ENCODE measurements around the gene SP9.

DNA sequence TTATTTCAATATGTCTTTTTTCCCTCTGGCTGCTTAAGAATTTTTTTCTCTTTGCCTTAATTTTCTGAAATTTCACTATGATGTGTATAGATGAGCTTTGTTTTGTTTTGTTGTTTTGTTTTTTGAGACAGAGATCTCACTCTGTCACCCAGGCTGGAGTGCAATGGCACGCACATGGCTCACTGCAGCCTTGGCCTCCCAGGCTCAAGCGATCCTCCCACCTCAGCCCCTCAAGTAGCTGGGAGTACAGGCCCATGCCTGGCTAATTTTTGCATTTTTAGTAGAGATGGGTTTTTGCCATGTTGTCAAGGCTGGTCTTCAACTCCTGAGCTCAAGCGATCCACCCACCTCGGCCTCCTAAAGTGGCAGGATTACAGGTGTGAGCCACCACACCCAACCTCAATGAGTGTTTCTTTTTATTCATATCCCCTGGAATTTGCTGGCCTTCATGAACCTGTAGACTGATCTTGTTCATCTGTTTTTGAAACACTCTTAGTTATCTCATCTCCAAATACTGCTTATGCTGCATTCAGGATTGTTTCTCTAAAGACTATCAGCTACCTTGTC is 110.2 kb downstream of the GORASP2 start:
- RRBS: no CpG with 5 or more reads among the region's 4 CpGs

GRCh38 chr2:171139711-171140234 is 20.9 kb downstream of the TLK1 start:
- RRBS: no CpG with 5 or more reads among the region's 9 CpGs

GRCh38 chr2:172329691-172330760 is 97.4 kb upstream of the ITGA6 start:
- RRBS: no CpG with 5 or more reads among the region's 16 CpGs

GRCh38 chr2:172357279-172357839 is 70.0 kb upstream of the ITGA6 start:
- RRBS: no CpG with 5 or more reads among the region's 3 CpGs

DNA sequence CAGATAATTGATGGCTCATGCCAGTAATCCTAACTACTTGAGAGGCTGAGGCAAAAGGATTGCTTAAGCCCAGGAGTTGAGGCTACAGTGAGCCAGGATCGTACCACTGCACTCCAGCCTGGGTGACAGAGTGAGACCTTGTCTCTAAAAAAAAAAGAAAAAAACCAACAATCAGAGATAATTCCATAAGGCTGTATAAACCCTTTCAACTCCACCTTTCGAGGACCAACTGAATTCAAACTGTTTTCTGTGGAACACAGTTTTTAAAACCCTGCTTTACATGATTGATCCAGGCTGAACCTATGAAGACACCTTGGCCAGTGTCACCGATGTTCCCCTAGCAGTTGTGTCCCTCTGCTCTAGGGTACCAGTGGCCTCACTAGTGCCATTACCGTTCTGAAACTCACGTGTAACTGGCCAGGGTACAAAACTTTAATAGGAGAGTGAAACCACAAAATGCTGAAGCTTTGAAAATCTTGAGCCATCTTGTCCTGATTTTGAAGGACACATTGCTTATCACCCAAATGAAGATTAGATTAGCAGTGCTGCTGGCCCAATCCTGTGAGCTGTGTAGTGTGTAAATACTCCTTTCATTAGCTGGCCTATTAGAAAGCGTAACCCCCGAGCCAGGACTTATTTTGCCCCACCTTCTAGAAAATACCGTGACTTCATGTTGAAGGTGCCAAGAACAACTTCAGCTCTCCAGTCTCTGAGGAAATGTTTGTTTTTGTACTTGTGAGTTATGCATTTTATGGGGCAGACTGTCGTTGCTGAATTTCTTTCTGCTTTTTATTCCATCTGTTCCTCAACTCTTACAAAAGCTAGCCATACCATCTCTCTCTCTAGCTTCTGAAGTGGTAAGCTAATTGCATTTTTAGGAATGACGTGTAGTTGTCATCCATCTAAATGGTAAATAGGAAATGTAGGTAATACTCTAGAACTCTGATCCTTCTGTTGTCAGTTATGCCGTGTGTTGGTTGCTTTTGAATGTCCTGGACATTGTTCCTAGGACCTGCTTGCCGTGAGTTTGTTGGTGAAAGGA is 147.8 kb upstream of the MAP3K20 start:
- RRBS: no CpG with 5 or more reads among the region's 12 CpGs

GRCh38 chr2:172928765-172929179 is 146.9 kb upstream of the MAP3K20 start:
- RRBS: no CpG with 5 or more reads among the region's 2 CpGs

DNA sequence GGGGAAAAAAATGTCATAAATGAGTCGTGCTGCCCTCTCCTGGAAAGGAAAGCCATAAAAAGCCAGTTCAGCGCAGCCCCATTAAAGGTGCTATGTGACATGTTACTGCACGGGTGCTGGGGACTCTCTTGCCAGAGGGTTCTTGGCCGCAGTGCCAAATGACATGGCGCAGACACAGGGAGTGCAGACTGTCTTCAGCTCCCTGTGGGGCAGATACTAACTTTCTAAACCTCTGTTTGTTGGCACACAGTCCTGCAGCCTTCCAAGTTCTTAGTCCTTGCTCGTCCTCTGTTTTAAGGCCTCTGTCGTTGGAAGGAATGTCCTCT is 53.6 kb upstream of the MAP3K20 start:
- RRBS: no CpG with 5 or more reads among the region's 7 CpGs

DNA sequence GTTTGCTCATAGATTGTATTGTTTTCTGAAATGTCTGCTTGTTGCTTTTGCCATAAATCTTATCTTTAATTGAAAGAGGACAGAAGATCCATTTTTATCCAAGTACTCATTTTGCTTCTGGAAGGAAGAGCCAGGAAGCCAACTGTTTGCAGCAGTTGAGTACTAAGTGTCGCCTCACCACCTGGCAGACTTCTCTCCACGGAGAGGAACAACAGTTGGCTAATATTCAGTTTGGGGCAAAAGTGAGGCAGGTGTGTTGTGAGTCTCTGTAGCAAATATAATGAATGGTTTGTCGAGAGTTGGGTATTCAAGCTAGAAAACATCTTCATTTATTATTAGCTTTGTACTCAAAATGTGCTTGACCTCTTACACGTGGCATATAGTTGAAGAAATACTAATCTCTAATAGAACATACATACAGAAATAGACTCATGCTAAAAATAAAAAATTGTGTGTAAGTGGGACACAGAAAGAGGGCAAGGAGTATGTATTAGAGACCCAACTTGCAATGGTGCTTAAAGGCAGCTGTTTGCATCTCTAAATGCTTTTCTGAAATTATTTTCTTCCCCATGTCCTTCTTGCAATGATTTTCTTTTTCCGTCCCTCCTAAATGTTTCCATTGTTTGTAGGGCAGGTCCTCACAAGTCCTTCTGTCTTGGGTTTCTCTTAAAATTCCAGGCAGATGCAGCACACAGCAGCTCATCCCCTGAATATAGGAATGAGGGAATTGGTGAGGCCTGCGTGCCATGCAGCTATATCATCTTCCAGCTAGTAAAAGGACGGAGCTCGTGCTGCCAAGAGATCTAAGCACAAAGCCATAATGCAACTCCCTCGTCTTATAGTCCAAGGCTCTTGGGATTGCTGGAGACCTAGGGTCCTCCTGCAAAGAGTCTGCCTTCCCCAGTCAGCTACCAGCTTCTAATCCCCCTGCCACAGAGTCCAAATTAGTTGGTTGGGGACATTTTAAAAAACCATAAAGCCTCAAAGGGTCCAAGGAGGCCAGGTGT is 44.8 kb upstream of the MAP3K20 start:
- RRBS: no CpG with 5 or more reads among the region's 9 CpGs

GRCh38 chr2:173059978-173060636 is 15.5 kb upstream of the MAP3K20 start:
- RRBS: no CpG with 5 or more reads among the region's 5 CpGs

DNA sequence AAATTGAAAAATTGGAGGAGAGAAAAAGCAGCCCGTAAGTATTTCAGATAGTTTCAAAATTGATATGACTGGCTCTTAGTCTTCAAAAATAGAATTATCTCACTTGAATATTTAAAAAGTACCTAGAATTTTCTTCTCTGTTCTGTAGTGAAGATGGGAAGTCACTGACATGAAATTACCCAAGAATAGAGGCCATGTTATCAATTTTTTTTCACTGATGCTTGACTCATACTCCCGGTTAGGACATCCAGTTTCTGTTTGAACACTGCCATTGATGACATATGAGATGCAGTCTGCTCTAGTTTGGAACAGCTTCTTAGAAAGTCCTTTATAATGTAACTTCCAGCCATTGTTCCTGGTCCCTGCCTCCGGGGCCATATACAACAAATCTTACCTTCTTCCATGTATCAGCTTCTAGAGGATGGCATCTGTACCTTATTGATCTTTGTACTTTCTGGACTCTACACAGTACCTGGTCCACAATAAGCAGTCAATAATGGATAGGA is 26.1 kb downstream of the MAP3K20 start:
- RRBS: no CpG with 5 or more reads among the region's 3 CpGs

DNA sequence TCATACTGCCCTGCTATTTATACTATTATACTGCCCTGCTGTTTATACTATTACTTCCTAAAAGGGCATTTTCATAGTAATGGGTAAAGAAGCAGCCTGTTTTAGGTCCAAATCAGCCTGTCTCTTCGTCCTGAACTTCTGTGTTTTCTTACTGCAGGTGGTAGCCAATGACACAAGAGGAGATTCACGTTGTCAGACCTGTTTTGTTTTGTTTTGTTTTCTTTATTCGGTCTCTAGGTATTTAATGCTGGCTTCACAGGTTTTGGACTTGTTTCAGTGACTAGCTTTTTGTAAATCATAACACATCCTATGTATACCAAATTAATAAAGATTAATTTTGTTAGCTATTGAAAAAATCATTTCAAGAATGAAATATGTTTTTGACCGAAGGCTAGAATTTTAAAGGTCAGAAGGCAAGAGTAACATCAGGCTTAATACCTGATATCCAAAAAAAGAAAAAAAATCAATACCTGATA is 116.5 kb downstream of the MAP3K20 start:
- RRBS: no CpG with 5 or more reads among the region's 4 CpGs

GRCh38 chr2:173854889-173855311 is 110.3 kb downstream of the SP3 start:
- RRBS: no CpG with 5 or more reads among the region's 2 CpGs

DNA sequence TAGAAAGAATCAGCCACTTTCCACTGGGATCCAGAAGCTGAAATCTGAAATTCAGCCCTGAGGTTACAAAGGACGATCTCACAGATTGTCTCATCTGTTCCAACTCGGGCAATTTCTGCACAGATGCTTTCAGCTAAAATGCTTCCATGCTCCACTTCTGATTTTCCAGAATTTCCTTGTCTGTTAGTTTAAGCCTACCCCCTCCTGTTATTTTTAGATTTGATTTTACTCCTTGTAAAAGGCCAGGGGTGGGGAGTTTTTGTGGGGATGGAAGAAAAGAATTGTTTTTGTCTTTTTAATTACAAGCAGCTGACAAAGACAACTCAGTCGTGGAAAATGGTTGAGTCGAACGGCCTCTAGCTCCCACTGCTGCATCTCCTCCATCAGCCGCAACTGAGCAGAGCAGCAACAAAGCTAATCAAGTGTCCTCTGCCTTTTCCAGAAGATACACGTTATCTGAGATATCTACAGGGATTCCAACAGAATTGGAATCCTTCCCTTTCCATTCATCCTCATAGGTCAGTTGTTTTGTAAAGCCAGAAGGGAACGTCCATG is 97.9 kb downstream of the SP3 start:
- RRBS: no CpG with 5 or more reads among the region's 8 CpGs

GRCh38 chr2:173945478-173945969 is 19.6 kb downstream of the SP3 start:
- RRBS: no CpG with 5 or more reads among the region's 5 CpGs

DNA sequence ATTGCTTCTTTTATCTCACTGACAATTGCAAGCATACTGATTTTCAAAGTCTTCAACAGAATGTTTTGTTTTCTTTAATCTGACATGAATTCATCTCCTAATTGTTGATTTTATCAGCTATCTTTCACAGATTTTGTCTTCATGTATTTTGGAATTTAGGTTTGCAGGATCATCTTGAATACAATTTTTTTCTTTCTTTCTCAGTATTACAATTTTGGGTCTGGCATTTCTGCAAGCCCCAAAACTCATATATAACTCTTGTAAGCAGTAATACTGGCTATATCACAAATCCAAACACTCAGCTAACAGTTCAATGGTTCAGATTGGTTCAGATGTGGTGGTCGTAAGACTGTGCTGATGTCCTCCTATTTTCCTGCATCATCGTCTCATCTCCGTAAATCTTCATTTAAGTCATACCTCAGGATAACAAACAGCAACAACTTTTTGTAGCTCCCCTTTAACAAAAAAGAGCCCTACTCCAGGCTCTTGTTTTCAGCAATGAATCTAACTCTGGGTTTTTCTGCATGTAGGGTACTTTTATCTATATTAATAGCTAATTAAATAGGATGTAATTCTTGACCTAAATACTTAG is 17.5 kb downstream of the SP3 start:
- RRBS: no CpG with 5 or more reads among the region's 3 CpGs

DNA sequence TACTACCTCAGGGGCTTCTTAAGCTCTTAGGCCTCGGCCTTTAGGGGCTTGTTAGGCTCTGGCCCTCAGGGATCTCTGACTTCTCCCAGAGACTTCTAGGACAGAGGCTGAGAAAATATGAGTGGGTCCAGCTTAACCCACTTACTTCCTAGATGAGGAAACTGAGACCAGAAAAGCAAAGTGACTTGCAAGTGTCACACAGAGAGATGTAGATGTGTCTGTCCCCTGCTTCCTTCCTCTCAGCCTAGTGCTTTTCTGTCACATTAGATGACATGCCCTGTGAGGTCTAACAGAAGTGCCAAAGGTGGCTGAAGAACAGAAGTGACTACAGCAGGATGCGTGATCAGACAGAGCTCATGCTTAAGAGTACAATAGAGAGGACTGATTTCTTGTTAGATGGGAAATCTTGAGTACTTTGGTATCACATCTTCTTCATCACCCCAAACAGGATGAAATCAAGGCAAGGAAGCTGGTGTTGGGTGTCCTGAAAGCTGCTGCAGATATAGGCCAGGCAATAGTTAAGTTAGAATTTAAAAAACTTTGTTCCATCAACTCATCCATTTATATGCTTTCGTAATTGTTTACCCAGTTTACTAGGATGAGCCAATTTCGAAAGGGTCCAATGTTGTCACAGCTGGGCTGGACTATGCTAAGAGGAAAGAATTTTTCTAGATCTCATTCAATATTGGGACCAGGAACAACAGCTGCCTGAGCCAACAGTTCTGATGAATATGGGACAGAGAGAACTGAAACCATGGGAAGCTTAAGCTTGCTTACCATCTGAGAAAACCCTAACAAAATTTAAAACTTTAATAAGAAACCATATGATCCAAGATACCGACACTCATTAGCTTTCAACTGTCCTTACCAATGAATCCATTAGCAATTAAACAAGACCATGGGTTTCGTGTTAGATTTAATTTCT is 21.5 kb upstream of the SP3 start:
- RRBS: no CpG with 5 or more reads among the region's 6 CpGs

DNA sequence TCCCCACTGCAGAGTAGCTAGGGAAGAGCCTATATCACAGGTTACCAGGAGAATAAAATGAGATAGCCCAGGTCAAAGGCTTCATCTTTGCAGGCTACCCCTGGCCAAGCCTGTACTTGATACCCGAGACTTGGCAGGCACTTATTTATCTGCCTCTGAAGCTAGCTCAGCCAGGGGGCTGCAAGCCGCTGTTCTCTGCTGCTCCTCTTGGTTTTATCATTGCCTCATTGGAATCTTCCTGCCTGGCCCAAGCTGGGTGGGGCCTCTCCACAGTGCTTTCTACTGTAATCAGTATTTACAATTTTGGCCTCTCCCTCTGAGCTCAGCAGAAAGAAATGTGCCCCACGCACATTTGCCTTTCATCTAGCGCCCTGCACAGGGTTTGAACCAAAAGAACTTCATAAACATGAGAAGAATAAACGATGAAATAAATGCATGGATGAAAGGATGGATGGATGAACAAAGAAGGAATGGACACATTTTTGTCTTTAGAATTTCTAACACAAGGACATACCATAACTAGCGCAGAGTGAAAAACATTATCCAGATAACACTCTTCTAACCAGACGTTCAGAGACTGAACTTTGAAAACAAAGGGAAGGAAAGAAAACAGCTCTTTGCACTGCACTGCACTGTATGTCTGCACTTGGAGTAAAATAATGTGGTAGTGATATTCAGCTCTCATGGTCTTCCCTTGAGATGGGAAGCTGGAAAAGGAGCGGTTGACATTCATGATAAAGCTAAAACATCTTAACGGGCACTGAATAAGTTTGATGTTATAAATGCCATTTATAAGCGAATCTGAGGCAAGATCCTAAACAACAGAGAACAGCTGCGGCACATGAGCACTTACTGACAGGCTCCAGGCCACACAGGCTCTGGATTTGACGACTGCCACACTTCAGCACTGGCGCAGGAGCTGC is 86.7 kb upstream of the SP3 start:
- RRBS: no CpG with 5 or more reads among the region's 13 CpGs

GRCh38 chr2:174334368-174335162 is at the start of gene SP9:
TSS of gene SP9 (plus strand) at chr2:174334954.
- RRBS: 9% methylated on average over 11 of the region's 51 CpGs